Fibroblast of the aortic adventitia (primary cell): ENCODE results near the gene SERPINB1.

DNA sequence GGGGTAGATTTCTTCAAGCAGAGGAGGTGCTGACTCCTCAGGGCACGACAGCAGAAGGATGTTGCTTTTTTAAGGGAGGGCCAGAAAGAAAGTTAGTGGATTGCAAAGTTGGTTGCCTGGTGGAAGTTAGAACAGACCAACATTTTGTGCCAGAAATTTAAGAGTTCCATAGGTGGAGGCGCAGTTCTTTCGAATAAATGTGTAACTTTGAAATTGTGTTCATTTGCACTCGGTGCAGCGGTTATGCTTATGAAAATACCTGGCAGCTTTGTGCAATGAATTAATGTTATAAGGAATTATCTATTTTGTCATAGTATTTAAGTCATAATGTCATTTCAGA is 20.0 kb downstream of the WRNIP1 start:
- CAGE, long polyA plus RNA: no peak

DNA sequence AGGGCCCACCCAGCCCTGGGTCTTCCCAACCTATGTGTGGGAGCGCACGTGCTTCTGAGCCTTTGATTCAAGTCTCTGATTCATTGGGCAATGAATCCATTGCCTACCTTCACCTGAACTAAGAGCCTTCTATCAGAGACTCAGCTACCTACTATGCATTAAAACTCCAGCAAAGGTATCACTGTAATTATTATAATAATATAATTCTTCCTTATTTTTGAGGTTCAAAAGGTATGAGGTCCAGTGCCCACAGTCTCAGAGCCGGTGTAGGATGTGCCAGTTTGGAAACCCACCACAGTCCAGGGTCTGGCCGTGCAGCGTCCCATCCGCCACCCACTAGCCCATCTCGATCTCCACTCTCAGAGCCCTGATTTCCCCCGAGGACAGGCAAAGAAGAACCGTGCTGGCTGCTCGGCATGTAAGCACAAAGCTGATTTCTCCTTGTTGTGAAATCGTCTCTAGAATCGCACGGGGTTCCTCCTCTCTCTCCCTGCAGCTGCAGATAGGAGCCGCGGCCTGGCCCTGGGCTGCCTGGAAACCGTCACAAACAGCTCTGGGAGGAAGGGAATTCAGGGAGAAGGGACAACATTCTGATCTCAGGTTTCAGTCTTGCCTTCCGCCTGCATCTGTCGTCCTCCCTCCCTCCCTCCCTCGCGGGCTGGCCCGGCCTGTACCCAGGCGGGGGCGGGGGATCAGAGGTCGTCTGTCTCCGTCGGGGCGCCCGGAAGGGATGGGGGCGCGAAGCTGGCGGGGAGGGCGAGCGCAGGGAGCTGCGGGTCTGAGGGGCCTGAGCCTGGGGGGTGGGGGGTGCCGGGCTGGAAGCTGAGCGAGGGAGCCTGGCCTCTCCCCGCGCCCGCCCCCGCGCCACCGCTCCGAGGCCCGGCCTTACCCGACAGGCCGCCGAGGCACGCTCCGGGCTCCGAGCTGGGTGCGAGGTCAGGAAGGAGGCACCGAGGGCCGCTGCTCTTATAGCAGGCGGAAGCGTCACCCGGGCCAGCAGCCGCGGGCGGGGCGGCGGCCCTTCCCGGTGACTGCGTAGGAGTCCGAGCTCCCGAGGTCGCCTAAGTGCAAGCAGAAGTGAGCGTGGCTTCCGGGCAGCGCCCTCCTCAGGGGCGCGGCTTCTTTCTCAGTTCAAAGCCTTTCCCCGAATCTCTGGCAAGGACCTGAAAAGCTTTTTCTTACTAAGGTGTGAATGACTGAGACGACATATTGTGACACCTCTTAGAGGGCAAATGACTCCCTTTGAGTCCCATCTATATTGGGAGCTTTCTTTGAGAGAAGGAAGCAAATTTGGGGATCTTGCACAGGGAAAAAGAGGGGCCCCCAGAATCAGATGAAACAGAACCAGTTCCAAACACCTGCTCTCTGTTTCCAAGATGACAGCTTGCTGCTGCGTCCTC is at the start of gene SERPINB1:
Gene SERPINB1 (minus strand): TSS at position 941 of the 1,400 bp plus-strand sequence.
- CAGE, long polyA plus RNA: no peak

GRCh38 chr6:2881371-2881870 is 21.7 kb downstream of the SERPINB9 start:
- CAGE, long polyA plus RNA: no peak

- CAGE, long polyA plus RNA: no peak
Measured at GRCh38 chr6:2955470-2955768, 15.9 kb downstream of the SERPINB6 start.

DNA sequence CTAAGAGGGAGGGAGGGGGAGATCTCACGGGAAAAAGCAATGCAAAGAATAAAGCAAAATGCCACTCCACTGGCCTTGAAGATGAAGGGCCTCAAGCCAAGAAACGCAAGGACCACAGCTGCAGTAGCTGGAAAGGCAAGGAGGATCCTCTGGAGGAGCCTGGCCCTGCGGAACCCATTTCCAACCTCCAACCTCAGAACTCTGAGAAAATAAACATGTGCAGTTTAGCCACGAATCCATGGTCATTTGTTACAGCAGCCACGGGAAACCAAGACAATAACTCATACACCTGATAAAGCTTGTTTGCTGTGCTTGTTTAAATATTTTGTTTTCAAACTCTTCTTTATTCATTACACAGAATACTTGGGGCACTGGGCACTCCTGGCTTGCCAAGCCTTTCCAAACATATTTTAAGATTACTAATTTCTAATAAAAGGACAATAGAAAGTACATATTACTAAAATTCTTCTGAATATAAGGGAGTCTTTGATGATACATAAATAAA is 10.4 kb downstream of the SERPINB6 start:
- CAGE, long polyA plus RNA: no peak

- CAGE, long polyA plus RNA: no peak
Measured at GRCh38 chr6:2968460-2969633, 2.5 kb downstream of the SERPINB6 start.

DNA sequence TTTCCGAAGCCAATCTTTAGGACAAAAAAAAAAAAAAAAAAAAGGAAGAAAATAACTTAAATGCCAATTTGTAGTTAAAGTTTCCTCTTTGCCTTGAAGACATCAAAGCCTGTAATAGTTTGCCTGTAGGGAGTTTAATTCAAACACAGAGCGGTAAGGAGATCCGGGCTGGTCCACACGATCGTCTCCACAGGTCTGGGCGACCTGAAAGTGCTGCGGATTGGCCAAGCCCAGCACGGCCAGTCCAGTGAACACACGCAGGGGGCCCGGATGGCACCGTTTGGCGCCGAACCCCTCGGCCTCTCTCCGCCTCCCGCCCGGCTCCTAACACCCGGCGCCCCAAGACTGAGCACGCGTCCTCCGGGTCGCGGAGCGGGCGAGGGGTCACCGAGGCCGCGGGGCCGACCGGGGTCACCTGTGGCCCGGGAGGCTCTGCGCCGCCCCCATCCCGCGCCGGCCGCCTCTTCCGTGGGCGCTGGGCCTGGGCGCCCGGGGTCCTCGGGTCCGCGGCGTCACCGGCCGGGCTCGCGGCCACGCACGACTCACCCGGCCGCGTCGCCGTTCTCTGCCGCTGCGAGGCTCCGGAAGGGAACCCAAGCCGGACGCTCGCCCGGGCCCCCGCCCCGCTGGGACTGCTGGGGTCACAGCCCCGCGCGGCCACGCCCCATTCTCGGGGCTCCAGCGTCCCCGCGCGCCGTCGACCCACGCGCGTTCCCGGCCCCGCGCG is 502 bp downstream of the SERPINB6 start:
- CAGE, long polyA plus RNA: no peak

- CAGE, long polyA plus RNA: no peak
Measured at GRCh38 chr6:2982420-2982974, 11.1 kb upstream of the SERPINB6 start.

GRCh38 chr6:2988974-2989438 is 10.7 kb upstream of the NQO2 start:
- CAGE, long polyA plus RNA: no peak

- CAGE, long polyA plus RNA: no peak
Measured at GRCh38 chr6:3018849-3019966, 19.5 kb downstream of the NQO2 start.

DNA sequence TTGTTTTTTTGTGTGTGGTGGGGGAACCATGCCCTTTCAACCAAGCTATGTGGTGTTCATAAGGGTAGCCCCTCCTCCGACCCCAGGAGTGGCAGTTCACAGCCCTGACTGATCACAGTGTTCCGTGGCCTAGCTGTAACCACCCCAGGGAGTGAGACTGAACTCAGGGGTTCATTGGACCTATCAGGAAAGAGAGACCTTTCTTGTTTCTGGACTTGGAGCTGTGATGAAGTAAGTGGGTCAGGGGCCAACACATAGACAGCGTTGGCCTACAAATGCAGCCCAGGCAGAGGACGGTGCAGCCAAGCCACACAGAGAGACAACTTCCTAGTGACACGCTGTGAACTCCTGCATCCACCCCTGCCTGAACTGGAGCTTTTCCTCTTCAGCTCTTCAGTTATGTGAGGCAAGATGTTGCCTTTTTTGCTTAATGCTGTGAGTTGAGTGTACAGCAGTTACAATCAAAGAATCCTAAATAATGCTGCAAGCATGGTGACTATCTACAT is 26.1 kb downstream of the NQO2 start:
- CAGE, long polyA plus RNA: no peak

- CAGE, long polyA plus RNA: no peak
Measured at GRCh38 chr6:3063570-3064104, 4.7 kb upstream of the RIPK1 start.

GRCh38 chr6:3105309-3106060 is 13.0 kb upstream of the BPHL start:
- CAGE, long polyA plus RNA: no peak

DNA sequence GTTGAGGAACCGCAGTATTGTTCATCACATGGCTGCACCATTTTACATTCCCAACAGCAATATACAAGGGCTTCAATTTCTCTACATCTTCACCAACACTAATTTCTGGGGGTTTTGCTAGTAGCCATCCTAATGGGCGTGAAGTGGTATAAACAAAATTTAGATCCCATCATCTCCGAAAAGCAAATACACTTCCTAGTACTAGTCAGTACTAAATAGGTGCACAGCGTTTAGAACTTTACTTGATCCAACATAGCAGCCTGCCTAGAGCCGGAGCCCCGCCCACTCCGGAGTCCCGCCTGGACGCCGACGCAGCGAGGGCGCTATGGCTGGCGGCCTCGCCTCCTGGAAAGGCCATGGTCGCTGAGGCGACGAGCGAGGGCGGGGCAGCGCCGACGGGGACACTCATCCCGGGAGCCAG is 433 bp upstream of the BPHL start:
- CAGE, long polyA plus RNA: no peak

DNA sequence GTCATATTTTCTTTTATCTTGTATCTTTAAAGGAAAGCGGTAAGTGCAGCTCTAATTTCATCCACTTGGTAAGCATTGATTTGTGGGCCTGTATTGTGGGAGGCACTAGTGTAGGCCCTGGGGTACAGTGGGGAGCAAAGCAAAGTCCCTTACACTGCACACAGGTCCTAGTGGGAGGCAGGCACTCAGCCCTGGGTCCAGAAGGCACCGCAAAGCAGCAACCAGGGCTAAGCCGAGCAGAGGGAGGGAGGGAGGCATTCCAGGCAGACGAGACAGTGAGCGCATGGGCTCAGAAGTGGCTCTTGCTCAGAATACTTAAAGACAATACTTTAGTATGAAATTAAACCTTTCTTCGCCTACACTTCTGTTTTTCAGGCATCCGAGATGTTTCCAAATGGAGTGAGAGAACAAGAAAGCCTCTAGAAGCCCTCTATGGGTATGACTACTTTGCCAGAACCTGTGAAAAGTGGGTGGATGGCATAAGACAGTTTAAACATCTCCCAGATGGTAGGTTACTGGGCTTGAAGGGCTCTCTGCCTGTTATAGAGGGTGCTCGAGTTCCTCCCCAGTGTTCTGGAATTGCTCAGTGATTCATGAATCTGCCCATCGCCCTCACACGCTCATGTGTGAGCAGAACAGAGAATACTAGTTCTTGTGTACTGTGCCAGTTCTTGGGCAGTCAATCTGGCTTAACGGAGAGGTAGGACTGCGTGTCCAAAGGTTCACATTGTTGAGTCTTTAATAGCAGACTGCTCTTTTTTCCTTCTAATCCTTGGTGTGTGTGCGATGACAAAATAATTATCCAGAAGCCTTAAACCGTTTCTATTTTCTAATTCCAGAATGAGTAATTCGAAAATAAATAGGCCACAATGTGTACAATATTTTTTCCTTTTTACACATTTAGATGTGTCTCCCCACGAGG is 18.7 kb downstream of the BPHL start:
- CAGE, long polyA plus RNA: no peak

DNA sequence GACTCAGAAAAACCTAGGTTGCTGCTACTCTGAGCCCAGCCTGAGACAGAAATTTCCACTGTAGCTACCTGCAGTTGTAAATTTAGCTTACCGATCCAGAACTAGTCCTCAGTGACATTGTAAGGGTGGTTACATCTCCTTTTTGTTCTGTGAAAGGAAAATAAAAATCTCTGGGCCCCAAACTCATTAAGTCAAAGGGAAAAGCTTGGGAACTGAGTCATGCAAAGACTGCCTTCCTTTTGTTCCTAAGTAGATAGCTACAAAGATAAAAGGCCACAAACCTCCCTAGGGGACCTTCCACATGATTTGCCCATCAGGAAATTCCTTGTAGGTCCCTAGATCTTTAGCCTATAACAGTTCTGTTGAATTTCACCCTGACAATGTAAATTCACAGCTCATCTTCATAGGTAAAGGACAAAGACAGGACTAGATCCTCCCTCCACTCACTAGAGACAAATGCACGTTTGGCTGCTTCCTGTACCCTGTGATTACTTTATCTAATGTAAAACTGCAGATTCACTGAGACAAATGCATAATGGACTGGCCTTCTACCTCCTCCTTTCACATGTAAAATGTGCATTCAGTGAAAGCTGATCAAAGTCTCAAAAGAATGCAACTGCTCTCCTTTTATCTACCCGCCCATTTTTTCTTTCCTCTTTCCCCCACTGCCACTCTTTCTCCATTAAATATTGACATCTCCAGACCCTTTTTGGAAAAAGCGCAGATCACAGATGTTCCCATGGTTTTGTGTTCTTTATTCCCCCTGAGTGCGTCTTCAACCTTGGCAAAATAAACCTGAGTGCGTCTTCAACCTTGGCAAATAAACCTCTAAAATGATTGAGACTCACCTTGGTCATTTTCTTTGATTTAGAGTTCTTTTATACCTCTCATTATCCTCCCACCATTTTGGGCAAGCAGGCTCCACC is 8.9 kb upstream of the TUBB2A start:
- CAGE, long polyA plus RNA: no peak

- CAGE, long polyA plus RNA: no peak
Measured at GRCh38 chr6:3171248-3171683, 13.9 kb upstream of the TUBB2A start.

- CAGE, long polyA plus RNA: no peak
Measured at GRCh38 chr6:3364357-3364927, 92.4 kb downstream of the SLC22A23 start.

DNA sequence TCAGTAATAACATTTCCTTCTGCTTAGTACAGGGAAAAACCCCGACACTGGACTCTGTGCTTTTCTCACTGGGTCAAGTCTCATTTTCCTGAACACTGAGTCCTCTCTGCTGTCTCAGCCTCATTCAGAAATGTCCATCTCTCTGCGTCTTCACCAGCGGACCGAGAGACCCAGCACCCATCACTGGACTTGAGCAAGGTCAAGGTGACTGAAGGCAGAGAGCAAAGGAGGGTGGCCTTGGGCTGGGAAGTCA is 89.1 kb downstream of the SLC22A23 start:
- CAGE, long polyA plus RNA: no peak

- CAGE, long polyA plus RNA: no peak
Measured at GRCh38 chr6:3401598-3402579, 55.0 kb downstream of the SLC22A23 start.